Breast (tissue), 4 donors: Measurements from ENCODE around the genes HRK and FBXW8.

GRCh38 chr12:116599951-116600314 is 40.8 kb downstream of the MAP1LC3B2 start:
- PRO-cap, 3 experiments, result peak in 1 of 3 experiments; most common plus-strand start chr12:116600032 (in 1)
- RRBS, result no CpG with 5 or more reads among the region's 6 CpGs

GRCh38 chr12:116601604-116602016 is 42.4 kb downstream of the MAP1LC3B2 start:
- PRO-cap, 3 experiments, result no peak in any of the 3 experiments
- RRBS, result no CpG with 5 or more reads among the region's 1 CpG

DNA sequence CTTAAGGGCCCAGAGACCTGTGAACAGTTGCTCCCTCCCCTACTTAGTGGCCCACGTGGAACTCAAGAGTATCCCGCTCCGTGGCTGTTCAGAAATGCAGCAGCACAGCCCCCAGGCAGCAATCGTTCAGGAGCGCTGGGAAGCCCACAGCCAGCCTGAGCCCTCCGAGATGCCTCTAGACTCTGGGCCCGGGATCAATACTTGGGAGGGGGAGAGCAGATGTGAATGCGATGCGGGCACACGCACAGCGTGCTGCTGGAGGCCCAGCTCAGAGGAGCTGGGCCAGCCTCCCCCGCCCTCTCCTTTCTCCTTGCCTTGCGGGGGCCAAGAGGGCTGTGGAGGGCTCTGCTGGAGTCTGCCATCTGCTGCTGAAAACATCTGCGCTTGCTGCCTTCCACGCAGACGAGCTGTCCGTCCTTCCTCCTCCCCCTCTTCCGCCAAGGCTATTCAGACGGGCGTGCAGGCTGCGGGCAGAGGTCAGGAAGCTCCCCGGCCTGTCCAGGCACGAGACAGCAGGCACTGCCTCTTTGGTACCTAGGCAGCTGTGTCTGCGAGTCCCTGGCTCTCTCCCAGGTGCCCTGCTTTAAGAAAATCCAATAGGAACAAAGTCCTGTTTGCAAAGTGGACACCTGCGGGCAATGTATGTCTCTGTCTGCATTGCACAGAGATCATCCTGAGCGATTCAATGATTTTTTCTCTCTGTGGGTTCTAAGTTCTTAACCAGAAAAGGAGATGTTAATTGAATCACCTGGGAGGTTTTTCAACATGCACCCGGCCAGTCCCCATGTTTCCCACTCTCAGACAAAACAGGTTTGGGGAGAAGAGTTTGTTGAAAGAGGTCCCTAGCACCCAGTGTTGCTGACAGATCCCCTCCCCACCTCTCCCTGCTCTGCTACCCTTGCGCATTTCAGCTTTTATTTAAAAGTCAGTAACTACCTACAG is 75.1 kb downstream of the SPRING1 start:
- PRO-cap, 3 experiments, result no peak in any of the 3 experiments
- RRBS, result no CpG with 5 or more reads among the region's 28 CpGs

GRCh38 chr12:116687770-116688325 is 50.0 kb downstream of the SPRING1 start:
- PRO-cap, 3 experiments, result no peak in any of the 3 experiments
- RRBS, result no CpG with 5 or more reads among the region's 11 CpGs

DNA sequence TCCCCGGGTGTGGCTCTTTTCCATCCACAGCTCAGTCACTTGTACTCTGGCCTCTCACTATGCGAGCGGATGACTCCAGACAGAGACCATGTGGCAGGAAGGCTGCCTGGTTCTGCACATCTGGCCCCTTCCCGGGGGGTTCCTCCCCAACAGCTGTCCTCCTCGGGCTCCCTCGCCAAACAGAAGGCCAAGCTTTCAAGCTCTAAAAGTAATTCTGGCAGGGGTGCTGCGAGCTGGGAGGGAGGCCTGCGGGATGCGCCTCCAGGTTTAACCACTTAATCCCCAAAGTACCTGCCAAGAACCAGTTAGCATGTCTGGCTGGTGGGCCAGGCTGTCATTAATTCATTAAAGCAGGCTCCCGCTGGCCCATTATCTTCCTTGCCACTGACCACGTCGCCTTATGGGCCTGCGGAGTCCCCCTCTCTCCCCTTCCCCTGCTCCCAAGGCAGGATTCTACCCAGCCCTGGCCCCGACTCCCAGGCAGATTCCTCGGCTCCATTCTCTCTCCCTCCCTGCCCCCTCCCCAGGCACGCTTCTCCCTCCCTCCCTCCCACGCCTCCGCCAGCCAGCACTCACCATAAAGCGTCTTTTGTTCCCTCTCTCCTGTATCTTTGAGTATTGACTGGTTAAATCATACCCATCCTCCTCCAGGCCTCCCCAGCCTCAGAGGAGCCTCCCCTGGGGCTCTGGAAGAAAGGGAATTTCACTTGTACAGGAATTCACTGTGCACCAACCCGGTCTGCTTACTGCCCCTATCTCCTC is 4.9 kb downstream of the HRK start:
- PRO-cap, 3 experiments, result no peak in any of the 3 experiments
- RRBS, result no CpG with 5 or more reads among the region's 20 CpGs

DNA sequence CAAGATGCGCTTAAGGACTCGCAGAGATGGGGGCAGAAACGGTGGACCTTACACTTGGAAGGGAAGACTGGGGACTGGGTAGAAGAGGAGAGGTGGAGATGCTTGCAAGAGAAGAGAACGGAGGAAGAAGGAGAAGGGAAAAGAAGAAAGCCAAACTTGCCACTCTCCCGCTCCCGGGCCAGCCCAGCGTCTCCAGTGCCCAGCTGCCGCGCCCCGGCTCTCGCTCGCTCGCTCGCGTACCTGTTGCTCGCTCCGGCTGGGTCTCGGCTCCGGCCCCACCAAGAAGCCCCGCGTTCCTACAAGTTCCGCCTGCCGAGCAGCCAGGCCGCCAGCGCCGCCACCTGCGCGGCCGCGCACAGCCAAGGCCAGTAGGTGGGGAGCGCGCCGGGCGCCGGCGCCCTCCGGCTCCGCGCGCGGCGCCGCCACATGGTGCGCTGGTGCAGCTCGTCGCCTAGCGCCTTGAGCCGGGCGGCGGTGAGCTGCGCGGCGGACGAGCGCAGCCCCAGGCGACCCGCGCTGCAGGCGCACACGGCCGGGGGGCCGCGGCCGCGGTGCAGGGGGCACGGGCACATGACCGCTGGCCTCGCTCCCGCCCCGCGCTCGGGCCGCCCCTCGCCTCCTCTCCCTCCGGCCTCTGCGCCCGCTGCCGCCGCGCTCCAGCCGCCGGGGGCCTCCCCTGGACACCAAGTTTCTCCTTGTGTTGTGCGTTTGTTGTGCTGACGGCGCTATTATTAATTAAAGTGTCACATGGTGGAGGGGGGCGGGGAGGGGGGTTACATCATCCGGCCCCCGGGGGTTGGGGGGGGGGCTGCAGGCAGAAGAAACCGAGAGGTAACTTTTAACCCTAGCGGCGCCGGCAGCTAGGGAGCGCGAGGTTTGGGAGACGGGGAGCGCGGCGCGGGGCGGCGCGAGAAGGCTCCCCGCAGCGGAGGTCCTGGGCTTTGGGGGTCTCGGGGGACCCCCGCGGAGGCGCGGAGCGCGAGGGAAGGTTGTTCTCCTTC is at the start of gene HRK:
TSS of gene HRK (minus strand) at position 706 of the 1,001 bp plus-strand sequence.
- PRO-cap, 3 experiments, result peak in 1 of 3 experiments; most common plus-strand start position 863 of the sequence (in 1); most common minus-strand start position 702 of the sequence (in 1)
- RRBS, result 3% methylated on average over 66 of the region's 111 CpGs

DNA sequence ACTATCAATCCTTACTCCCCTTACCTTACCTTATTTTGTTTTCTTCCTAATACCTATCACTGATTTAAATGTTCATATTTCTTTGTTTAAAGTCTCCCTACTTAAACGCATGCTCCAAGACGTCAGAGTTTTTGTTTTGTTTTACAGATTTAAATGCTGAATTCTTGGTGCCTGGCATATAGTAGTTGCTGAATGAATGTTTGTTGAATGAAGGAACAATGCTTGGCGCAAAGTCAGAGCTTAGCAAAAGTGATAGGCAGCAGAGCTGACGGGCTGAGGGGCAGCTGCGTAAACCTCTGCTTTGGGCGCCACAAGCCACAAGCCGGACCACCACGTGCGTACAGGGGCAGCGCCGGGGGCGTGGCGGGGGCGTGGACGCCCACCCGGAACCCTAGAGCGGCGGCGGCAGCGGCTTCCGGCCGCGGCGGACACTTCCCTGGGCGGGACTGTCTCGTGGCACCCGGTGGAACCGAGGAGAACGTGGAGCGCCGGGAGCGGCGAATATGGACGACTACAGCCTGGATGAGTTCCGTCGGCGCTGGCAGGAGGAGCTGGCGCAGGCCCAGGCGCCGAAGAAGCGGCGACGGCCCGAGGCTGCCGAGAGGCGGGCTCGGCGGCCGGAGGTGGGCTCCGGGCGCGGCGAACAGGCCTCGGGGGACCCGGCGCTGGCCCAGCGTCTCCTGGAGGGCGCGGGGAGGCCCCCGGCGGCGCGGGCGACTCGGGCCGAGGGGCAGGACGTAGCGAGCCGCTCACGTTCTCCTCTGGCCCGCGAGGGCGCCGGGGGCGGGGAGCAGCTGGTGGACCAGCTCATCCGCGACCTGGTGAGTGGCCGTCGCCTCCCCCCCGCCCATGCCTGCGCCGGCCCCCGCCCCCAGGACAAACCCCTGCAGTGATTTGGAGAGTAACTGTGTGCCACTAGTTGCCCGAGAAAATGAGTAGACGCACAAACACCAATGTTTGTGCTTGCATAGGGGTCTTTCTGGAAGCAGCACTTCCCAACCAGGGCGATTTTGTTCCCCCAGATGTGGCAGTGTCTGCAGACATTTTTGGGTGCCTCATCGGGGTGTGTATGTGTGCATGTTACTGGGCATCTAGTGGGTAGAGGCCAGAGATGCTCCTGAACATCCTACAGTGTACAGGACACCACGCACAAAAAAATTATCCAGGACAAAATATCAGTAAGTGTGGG is at the start of gene FBXW8:
TSS of gene FBXW8 (plus strand) at position 416 of the 1,189 bp plus-strand sequence.
- PRO-cap, 3 experiments, result peak in 3 of 3 experiments; most common plus-strand start position 466 of the sequence (in 3); most common minus-strand start position 851 of the sequence (in 1)
- RRBS, result 2% methylated on average over 33 of the region's 88 CpGs

DNA sequence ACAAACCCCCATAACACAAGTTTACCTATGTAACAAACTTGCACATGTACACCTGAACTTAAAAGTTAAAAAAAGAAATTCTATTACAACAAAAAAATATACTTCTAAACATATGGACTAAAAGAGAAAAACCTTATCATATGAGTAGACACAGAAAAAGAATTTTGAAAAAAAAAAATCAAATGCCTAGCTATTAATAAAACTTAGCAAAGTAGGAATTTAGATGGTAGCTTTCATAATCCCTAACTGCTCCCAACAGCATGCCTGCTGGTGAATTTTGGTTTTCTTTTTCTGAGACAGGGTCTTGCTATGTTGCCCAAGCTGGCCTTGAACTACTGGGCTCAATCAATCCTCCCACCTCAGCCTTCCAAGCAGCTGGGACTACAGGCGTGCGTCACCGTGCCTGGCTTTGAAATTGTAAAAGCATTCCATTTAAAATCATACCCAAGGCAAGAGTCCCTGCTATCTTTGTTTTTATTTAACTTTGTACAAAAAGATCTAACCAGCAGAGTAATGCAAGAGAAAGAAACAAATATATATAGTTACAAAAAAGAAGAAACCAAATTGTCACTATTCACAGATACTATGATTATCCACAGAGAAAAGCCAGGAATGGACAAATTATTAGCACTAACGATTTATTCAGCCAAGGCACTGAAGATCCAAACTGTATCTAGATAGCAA is 20.7 kb downstream of the FBXO21 start:
- PRO-cap, 3 experiments, result no peak in any of the 3 experiments
- RRBS, result no CpG with 5 or more reads among the region's 4 CpGs

GRCh38 chr12:117408120-117408385 is 46.6 kb upstream of the NOS1 start:
- PRO-cap, 3 experiments, result no peak in any of the 3 experiments
- RRBS, result no CpG with 5 or more reads among the region's 3 CpGs

DNA sequence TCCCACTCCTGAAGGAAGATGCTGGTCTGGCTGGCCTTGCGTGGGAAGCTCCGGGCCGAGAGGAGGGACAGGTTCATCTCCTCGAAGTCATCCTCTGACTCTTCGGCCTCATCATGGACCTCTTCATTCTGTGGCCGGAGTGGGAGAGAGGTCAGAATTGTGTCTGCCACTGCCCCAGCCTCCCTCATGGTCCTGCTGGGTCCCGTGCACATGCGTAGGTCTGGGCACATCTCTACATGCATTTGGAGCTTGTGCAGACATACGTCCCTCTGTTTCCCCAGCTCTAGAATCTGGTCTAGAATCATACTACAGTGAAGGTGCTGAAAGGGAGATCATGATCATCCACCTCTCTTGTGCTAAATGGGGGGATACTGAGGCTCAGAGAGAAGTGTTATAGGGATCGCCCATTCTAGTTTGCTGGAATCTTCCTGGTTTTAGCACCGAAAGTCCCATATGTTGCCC is 163.7 kb upstream of the NOS1 start:
- PRO-cap, 3 experiments, result no peak in any of the 3 experiments
- RRBS, result 93% methylated on average over 2 of the region's 11 CpGs

DNA sequence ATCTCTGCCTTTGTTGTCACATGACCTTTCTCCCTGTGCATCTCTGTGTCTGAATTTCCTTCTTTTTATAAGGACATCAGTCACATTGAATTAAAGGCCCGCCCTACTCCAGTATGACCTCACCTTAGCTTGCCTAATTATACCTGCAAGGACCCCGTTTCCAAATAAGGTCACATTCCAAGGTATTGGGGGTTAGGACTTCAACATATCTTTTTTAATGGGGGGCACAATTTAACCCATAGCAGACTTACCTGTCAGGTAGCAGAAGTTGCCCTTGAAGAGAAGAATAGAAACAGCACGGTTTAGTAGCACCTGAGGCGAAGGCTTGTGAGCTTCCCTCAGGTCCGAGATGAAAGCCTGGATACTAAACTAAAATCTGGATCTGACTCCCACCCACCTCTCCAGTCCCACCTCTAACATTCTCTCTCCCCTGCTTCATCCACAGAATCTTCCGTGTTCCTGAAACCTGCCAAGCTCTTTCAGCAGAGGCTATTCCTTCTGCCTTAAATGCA is 280.1 kb upstream of the NOS1 start:
- PRO-cap, 3 experiments, result no peak in any of the 3 experiments
- RRBS, result no CpG with 5 or more reads among the region's 6 CpGs

- PRO-cap, 3 experiments, result no peak in any of the 3 experiments
- RRBS, result no CpG with 5 or more reads among the region's 6 CpGs
These were observed 283.3 kb downstream of the KSR2 start for GRCh38 chr12:117685348-117686090.

GRCh38 chr12:118024997-118025511 is 8.6 kb downstream of the RFC5 start:
- PRO-cap, 3 experiments, result no peak in any of the 3 experiments
- RRBS, result no CpG with 5 or more reads among the region's 7 CpGs

DNA sequence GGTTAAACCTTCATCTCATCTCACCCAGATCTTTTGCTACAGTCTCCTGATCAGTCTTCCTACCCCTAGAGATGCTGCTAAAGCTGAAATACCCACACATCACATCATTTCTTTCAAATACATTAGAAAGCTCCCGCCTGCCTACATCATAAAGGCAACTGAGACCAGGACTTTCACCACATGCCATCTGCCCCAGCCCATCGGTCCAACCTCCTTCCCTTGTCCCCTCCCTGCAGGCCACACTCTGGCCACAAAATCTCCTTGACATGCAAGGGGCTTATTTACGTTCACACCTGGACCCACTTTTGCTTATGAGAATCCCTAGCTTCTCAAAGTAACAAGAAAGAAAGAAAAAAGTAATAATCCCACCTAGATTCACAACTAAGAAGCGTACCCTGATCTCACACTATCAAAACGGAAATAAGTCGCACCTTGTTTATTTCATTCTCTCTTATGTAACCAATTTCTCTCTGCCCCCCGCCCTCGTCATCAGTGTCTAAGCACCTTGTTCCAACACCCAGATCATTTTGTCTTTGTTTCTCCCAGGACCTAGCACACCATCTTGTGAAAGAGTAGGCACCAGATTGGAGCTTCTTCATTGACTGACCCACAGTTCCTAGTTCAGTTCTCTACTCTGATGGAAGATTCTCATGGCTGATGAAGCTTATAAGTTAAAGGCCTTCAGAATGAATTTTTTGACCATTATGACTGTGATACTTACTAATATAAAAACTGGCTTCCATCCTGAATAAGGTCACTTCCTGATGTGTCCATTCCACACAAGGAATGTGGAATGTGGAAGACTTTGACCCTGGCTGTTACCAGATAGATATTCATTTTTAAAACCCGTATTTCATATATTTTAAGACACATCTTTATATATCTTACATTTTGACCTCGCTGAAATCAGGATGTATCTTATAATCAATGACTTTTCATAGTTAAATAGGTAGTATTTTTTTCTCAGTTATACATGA is 7.7 kb downstream of the WSB2 start:
- PRO-cap, 3 experiments, result no peak in any of the 3 experiments
- RRBS, result no CpG with 5 or more reads among the region's 10 CpGs

DNA sequence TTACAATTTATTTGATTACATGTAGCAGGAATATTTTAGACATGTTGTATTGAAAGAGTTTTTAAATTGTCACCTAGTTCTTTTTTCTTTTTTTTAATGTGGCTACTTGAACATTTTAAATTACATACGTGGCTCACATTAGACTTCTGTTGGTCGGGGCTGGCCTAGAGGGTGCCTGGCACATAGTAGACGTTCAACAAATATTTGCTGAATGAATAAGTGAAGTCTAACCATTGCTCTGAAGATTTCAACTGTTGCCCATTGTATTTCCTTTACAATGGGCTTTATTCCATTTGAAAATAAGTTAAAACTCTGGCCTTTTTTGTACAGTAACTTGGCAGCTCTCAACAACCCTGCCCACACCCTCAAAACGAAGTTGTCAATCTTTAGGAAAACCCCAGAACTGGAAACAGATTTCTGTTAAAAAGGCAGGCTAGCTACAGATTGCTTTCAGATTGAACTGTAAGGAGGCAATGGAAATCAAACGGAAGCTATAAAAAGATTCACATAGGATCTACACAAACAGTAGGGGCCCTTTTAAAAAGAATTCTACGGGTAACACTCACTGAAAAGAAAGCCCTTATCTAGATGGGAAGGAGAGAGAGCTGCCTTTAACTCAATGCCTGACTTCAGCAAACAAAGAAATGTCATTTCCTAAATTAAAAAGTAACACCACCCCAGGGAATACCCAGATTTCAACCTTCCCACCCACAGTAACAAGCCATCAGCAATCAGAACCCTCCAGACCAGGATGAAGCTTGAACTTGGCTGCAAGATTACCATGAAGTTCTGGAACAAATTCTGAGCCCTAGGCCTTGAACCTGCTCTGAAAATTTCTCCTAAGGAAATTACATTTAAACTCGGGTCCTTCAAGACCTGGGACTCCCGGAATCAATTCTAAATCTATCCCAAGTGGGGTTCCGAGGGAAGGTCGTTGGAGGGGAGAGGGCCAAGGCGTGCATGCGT is 1.5 kb downstream of the WSB2 start:
- PRO-cap, 3 experiments, result peak in 1 of 3 experiments; most common plus-strand start position 734 of the sequence (in 1)
- RRBS, result no CpG with 5 or more reads among the region's 12 CpGs

DNA sequence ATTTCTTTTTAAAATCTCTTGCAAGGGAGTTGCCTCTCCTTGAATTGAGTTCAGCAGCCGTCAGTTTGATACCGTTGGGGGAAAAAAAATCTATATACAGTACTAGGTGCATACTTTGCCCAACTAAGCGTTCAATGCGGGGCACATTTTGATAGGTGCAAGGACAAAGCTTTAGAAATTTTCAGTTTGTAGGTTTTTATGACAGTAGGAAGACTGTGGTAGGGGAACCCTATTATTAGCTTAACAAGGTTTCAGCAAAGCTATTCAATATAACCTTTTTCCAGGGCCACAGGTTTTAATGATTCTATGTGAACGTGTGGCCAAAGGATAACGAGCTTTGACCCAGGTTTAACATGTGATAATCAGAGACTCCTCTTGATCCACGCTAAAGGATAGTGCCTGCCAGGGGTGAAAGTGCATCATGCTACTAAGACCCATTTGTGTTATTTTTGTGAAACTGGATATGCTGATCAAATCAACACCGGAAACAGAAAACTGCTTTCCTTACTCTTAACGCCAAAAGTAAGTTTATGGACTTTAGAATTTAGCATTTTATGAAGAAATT is 808 bp upstream of the TAOK3 start:
- PRO-cap, 3 experiments, result no peak in any of the 3 experiments
- RRBS, result no CpG with 5 or more reads among the region's 9 CpGs

DNA sequence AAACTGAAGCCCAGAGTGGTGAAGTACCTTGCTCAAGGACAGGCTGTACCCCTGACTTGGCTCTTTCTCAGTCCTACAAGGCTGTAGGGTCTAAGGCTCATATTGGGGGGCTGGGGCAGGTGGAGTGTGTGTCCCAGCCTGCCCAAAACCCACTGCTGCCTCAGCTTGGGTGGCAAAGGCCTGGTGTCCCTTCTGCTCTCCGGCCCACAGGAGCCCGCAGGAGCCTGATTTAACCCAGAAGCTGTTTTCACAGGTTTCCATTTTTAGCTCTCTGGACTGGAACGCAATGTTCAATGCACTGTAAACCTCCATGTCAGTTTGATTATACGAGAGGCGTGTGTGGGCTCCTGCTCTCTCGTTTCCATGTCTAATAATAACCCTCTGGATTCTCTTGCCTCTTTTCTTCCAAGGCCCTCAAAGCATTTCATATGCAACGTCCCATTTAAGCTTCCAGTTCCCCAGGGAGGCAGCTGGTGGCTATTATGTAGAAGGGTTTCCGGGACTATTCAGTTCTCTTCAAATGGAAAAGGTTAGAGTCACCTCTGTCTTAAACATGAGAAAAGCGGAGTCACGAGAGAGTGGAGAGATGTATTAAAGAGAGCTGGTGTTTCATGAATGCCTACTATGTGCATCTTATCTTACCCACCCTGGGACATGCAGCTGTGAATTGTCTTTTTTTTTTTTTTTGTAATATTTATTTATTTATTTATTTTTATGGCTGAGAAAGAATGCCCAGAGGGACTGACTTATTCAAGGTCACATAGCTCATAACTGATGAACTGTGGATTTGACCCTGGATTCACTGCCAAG is 161.2 kb downstream of the SUDS3 start:
- PRO-cap, 3 experiments, result no peak in any of the 3 experiments
- RRBS, result no CpG with 5 or more reads among the region's 10 CpGs

DNA sequence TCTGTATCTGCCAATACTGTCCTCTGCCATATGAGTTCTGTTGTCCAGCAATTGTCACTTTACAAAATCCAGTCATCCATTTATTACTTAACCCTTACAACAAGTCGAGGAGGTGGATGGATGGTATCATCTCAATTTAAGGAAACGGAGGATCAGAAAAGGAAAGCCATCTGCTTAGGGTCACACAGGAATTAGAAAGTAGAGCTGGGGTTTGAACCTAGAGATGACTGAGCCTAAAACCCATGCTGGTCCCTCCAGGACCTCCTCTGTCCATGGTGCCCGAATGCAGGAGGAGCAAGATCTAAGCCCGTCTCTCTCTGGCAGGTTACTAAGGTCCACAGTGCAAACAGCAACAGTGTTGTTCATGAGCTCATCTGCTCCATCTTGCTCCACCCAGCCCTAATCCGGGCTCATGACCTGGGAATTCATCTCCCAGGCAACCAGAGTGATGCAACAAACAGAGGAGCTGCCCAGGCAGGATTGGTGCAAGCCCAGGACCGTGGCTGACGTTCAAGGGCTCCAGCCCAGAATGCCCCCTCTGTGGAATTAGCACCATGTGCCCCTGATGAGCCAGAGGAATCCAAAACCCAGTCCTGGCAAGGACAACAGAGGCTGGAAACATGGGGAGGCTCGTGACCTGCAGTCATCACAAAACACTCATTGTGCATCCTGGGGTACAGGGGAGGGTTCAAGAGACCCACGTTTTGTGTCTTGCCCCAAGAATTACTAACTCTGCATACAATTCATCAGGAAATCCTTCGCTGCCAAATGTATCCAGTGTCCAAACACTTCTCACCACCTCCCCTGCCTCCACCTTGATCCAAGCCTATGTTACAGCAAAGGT is 29.9 kb downstream of the HSPB8 start:
- PRO-cap, 3 experiments, result no peak in any of the 3 experiments
- RRBS, result no CpG with 5 or more reads among the region's 10 CpGs

GRCh38 chr12:119334850-119335348 is 370 bp downstream of the CCDC60 start:
- PRO-cap, 3 experiments, result no peak in any of the 3 experiments
- RRBS, result no CpG with 5 or more reads among the region's 10 CpGs

DNA sequence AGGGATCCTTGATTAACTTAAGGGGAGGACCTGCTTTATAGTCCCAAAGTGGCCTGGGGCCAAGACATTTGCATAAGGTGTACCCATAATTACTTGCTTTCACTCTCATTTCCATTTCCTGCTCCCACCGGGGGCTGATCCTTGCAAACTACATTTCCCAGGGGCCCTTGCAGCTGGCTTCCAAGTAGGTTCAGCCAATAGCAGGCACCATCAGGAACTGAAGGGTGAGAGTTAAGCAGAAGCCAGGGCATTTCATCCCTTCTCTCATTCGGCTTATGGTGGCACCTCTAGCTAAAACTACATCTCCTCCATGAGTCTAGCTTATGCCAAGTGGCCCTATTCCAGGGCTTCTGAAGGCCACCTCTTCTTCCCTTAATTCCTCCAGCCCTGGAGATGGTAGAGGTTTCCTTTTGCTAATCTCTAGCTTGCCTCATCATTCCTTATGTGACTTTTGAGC is 88.8 kb downstream of the CCDC60 start:
- PRO-cap, 3 experiments, result no peak in any of the 3 experiments
- RRBS, result no CpG with 5 or more reads among the region's 2 CpGs